ENCODE measurements around the gene ANKRD13B.

- CAGE, long polyA plus RNA: no peak
- RRBS: 1% methylated on average over 11 of the region's 44 CpGs
These were observed 1.0 kb downstream of the GIT1 start for GRCh38 chr17:29588103-29589126.

DNA sequence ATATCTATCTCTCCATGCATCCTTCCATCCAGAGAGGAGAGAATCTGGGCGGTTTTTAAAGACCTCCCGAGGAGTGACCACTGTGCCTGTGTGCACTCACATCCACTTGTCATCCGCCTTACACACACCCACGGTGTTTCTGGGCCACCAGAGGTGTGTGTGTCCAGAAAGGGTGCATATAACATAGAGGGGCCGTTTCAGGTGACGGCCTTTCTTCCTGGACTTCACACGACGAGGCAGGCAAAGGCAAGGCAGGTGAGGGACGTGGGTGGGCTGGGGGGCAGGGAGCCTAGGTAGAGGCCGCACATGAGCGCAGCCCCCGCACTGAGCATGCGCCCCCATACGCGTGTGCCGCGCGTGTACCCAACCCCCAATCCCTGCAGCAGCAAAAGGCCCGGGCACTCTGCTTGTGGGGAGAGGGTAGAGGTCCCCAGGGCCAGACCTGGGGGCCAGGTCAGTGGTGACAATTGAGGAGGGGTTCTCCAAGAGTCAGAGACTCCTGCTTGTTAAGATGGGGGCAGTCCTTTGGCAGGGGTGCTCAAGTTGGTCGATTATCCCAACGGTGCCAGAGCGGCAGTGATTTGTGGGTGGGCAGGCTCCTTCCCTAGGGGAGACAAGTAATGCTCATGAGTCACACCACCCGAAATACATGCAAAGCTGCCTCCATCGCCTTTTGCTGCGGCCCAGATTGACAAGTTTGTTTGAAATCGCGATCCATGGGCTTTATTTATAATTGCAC is 915 bp upstream of the GIT1 start:
- CAGE, long polyA plus RNA: no peak
- RRBS: no CpG with 5 or more reads among the region's 27 CpGs

DNA sequence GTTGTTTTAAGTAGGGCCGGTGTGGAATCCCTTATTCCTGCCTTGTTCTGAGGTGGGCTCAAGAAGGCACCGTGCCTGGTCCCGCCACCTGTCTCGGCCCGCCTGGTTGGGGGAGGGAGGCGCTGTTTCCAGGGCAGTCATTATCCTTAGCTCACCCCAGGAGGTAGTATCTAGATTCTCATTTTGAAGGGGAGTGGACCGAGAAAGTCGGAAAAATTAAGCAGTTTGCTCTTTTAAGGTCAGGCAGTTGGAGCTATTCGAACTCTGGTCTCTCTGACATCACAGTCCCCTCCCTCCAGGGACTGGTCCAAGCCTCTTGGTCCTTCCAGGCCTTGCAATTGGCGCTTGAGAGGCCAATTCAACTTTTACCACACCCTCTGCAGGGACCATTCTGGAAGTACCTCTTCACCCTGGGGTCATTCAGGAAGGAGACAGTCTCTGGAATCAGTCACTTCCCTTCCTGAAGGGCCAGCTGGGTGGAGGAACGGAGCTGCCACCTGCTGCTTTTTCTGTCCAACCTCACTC is 830 bp upstream of the ANKRD13B start:
- CAGE, long polyA plus RNA: no peak
- RRBS: no CpG with 5 or more reads among the region's 11 CpGs

DNA sequence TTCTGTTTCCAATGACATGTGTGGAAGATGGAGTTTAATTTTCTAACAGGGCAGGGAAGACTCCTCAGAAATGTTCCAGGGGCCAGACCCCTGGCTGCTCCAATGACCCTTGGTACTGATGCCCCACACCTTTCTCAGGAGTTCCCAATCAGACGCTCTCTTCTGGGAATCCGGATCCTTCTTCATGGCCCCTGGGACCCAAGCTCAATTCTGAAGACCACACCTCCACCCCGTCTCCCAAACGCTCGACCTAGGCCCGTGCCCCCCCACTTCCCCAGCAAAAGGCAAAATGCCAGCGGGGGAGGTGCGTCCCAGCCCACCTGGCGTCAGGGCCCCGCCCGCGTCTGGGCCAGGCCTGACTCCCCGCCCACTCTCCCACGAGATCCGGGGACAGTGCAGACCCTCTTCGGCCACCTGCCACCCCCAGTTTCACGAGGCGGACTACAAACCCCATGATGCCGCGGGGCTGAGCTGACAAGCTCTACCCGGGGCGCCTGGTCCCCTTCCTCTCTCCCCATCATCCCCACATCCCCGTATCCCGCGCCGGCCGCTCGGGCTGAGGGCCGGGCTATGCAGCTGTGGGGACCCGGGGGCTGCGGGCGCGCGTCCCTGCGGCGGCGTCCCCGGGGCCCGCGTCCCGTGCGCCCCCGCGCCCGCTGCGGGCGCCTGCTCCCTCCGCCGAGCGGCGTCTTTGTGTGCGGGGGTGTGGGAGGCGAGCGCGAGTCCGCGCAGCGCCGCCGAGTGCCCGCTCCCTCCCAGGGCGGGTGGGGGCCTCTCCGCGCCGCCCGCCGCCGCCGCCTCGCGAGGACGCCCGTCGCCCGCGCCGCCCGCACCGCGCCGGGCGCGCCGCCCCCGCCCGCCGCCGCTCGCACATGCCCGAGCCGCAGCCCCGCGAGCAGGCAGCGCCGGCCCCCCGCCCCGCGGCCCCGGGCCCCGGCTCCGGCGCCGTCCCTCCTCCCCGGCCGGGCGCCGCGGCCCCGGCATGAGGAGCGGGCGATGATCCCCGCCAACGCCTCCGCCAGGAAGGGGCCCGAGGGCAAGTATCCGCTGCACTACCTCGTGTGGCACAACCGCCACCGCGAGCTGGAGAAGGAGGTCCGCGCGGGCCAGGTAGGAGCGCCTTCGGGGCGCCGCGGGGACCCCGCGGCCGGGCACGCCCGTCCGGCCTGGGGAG is at the start of gene ANKRD13B:
TSS of gene ANKRD13B (plus strand) at position 507 of the 1,174 bp plus-strand sequence.
- CAGE, long polyA plus RNA: no peak
- RRBS: 2% methylated on average over 35 of the region's 134 CpGs

- CAGE, long polyA plus RNA: no peak
- RRBS: no CpG with 5 or more reads among the region's 10 CpGs
These were observed 8.4 kb upstream of the CORO6 start for GRCh38 chr17:29631062-29631650.

DNA sequence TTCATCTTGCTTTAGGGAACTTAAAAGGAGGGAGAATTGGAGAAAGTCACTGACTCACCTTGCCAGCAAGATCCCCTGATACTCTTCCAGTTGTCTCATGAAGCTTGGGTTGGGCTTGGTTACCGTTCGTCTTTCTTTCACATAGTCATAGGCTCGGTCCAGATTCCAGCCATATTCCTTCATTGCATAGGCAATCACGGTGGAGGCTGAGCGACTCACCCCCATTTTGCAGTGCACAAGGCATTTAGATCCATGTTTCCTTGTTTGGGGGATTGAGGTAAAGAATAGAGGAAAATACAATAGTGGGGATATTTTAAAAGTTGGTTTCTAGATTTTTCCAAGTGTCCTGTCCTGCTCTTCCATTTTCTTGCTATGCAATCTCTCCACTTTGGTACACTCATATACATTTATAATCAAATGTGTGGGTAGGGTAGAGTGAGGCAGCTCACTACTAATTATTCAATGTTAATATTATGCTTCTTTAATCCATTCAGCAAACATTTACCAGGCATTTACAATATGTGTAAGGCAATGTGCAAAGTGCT is 25.4 kb upstream of the CORO6 start:
- CAGE, long polyA plus RNA: no peak
- RRBS: no CpG with 5 or more reads among the region's 5 CpGs

DNA sequence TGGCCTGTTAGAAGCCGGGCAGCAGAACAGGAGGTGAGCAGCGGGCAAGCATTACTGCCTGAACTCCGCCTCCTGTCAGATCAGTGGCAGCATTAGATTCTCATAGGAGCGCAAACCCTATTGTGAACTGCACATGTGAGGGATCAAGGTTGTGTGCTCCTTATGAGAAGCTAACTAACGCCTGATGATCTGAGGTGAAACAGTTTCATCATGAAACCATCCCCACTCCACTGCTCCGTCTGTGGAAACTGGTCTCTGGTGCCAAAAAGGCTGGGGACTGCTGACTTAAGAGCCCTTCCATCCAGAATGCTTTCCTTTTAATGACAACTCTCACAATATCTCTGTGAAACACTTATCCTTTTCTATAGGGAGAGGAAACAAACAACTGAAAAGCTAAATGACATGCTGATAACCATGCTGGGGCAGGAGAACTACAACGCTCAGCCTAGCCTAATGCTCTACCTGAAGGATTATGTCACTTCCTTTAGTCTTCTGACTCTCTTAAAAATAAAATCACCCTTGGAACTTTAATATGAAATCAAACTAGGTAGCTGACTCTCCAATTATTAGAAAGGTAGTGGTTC is 44.8 kb upstream of the CORO6 start:
- CAGE, long polyA plus RNA: no peak
- RRBS: no CpG with 5 or more reads among the region's 7 CpGs

- CAGE, long polyA plus RNA: no peak
- RRBS: no CpG with 5 or more reads among the region's 7 CpGs
These were observed 54.1 kb upstream of the CORO6 start for GRCh38 chr17:29676564-29677502.

DNA sequence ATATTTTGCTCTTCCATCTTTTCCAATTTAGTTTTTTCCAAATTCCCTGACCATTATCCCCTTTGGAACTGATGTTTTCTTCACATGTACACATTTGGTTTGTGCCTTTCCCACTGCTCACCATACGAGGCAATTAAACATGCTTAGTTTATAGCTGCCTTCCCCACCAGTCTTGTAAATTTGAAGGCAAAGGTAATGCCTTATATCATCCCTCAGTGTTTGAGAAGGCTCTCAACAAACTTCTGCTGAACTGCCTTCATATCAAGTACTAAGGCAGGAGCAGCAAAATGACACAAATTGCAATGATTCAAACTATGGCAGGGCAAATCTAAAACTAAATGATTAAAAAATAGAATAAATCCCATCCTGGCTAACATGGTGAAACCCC is 12.7 kb downstream of the SSH2 start:
- CAGE, long polyA plus RNA: no peak
- RRBS: no CpG with 5 or more reads among the region's 1 CpG

- CAGE, long polyA plus RNA: no peak
- RRBS: 7% methylated on average over 2 of the region's 8 CpGs
These were observed 355 bp upstream of the NSRP1 start for GRCh38 chr17:30116308-30116613.

DNA sequence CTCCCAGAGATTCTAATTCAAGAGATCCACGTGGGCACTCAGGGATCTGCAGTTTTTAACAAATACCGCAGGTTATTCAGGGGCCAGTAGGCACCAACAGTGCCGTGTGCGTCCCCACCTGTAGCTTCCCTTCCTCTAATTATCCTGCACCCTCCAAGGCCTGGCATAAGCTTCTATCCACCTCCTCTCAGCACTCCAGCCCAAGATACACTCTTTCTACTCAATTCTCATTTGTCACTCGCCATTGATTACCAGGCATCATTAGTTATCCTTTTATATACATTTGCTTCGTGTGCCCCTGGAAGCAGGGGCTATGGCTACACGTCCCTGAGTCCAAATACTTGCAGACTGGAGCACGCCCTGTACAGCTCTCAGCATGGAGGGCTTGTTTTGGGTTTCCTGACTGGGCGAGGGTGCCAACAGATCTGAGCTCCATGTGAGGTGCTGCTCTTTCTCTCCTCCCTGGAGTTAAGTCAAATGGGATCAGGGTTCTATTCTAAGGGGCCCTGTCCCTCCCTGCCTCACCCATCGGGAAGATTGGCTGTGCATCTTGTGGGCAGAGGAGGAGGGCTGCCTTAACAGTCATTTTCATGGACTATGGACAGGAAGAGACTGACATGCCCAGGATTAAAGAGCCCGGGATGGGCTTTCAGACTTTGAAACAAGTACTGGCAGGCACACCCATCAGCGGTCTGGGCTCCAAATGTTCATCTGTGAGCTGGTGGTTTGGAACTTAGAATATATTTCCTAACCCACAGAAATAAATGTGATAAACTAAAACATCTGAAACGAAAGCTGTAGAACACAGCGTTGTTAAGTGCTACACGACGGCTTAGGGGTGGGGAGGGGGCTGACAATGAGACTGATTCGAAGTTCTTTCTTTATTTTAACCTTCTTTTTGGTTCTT is 6.7 kb downstream of the SLC6A4 start:
- CAGE, long polyA plus RNA: no peak
- RRBS: no CpG with 5 or more reads among the region's 17 CpGs

GRCh38 chr17:30340021-30340780 is 6.3 kb upstream of the TMIGD1 start:
- CAGE, long polyA plus RNA: no peak
- RRBS: no CpG with 5 or more reads among the region's 8 CpGs

GRCh38 chr17:30423315-30423865 is 44.7 kb downstream of the CPD start:
- CAGE, long polyA plus RNA: no peak
- RRBS: no CpG with 5 or more reads among the region's 1 CpG

DNA sequence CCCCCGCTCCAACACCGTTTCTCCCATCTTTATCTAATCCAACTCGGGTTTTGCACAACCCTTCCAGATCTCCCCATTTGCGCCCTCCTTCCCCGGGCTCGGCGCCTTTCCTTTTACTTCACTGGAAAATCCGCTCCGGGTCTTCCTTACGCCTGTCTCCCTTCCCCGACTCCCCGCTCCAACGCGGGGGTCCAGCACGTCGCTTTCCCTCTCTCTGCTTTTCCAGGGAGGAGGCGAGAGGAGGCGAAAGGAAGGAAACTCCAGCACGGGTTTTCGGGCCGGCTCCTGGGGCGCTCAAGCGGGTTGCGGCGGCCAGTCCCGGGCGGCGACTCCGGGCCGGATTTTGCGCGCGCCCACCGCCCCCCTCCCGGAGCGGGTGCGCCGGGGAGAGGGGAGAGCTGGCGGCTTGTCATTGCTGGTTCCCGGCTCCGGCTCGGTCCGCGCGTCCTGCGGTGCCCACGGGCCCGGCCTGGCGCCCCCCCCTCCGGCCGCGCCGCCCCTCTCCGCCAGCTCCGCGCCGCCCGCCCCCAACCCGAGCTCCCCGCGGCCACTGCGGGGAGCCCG is 115.8 kb downstream of the CRLF3 start:
- CAGE, long polyA plus RNA: no peak
- RRBS: no CpG with 5 or more reads among the region's 63 CpGs

DNA sequence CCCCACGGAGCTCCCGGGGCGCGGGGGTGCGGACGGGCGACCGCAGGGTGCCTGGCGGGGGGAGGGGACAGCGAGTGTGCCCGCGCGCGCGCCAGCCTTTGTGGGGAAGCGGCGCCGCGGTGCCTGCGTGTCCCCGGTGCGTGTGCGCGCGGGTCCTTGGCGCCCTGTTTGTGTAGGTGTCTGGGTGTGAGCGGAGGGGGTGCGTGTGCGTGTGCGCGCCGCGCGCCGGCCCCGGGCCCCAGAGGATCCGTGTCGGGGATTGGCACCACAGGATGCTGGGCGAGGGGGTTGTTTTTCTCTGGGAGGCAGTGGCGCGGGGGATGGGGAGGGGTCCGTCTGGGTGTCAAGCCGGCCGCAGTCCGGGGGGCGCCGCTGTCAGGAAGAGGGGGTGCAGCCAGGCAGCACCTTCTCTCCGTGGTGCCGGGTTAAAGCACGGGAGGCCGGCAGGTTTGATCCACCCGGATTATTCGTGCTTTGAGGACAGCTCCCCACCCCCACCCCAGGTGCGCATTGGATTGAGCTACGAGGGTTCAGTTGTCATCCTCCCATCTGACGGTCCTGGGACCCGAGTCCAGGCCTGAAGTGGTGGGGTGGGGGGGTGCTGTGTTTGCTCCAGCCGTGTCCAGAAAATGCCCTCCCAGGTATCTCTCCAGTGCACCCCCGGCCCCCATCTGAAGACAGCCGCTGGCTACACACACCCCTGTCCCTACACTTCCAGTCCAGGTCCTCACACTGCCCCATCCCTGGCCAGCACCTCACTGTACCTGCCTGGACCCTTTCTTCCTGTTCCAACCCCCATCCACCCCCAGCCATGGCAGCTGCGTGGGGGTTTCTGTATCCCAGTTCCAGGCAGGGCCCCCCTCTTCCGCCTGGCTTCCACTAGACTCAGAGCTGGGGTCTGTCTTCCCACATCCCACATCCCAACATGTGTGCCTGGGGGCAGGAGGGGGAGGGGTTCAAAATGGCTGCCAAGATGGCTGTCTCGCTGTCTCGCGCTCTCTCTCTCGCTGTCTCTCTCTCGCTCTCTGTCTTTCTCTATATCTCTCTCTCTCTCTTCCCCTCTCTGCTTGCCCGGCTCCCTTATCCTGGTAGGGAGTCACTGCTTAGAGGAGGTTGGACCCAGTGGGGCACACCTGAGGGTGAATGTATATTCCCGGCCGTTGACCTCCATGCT is 114.1 kb downstream of the CRLF3 start:
- CAGE, long polyA plus RNA: no peak
- RRBS: 4% methylated on average over 11 of the region's 70 CpGs

GRCh38 chr17:30834992-30835671 is 3.4 kb downstream of the ATAD5 start:
- CAGE, long polyA plus RNA: no peak
- RRBS: no CpG with 5 or more reads among the region's 4 CpGs

- CAGE, long polyA plus RNA: no peak
- RRBS: no CpG with 5 or more reads among the region's 11 CpGs
These were observed 64.4 kb downstream of the OMG start for GRCh38 chr17:31232487-31233257.

DNA sequence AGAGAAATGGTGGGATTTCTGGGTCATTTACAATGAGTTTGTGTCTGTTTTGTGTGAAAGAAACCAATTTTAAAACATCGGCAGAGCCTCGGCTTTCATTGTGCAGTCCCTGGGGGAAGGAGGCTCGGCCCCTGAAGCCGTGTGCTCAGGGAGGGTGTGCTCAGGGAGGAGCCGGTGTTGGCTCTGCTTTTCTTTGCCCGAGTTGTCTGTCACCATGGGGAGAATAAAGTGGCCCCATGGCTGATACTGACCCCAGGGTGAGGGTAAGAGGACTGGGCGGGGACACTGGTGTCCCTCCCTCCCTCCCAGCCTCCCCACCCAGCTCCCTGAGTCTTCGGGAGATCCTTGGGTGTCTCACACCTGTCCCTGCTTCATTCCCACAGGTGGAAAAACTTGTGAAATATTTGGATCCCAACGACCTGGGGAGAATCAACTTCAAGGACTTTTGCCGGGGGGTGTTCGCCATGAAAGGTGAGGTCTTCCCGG is 40.0 kb downstream of the RAB11FIP4 start:
- CAGE, long polyA plus RNA: no peak
- RRBS: no CpG with 5 or more reads among the region's 12 CpGs

DNA sequence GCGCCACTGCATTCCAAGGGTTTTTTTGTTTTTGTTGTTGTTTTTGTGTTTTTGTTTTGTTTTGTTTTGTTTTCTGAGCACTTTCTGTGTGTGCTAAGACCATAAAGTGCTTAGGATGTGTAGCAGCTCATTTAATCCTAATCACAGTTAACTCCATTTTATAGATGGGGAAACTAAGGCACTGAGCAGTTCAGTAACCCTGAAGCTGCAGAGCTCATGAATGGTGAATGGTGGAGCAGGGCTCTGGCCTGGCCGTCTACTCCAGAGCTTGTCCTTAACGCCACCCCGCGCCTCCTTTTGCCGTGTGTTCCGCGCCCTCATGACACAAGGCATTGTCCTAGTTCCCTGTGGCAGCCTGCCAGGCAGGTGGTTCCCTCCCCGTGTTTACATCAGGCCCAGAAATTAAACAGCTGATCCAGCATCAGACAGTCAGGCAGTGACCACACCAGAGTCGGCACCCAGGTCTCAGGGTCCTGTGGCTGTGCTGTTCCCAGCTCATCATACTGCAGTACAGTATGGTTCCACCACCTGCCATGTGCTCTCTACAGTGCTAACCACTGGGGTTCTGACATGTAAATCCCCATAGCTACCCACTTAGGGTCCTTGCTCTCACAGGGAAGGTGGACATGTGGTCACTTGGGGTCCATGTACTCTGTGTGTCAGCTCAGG is 119.6 kb downstream of the RAB11FIP4 start:
- CAGE, long polyA plus RNA: no peak
- RRBS: no CpG with 5 or more reads among the region's 10 CpGs

GRCh38 chr17:31549055-31549366 is 157.5 kb downstream of the RAB11FIP4 start:
- CAGE, long polyA plus RNA: no peak
- RRBS: no CpG with 5 or more reads among the region's 10 CpGs

All from mammary epithelial cell (primary cell).